Measurements from ENCODE around the gene ERG.

- PRO-cap: no peak
- RAMPAGE, long total RNA, 3 experiments: no peak in any of the 3 experiments
Measured at GRCh38 chr21:38227963-38228437, 28.8 kb upstream of the KCNJ15 start.

DNA sequence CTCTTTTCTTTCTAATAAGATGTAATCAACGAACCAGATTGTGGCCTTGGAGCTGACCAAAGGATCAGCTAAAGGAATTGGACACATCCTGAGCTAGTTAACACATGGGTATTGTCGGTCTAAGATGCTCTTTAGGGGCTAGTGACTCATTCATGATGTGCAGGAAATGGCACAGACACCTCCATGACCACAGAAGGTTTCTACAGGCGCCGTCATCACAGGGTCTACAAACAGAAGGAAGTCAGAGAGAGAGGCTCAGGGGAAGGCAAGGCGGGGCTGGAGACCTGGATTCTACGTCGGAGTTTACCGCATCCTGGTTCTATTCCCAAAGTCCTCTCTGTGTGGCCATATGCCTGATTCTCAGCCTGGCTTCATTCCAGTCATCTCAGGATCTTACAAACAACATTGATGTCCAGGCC is 11.9 kb upstream of the KCNJ15 start:
- PRO-cap: no peak
- RAMPAGE, long total RNA, 3 experiments: no peak in any of the 3 experiments

DNA sequence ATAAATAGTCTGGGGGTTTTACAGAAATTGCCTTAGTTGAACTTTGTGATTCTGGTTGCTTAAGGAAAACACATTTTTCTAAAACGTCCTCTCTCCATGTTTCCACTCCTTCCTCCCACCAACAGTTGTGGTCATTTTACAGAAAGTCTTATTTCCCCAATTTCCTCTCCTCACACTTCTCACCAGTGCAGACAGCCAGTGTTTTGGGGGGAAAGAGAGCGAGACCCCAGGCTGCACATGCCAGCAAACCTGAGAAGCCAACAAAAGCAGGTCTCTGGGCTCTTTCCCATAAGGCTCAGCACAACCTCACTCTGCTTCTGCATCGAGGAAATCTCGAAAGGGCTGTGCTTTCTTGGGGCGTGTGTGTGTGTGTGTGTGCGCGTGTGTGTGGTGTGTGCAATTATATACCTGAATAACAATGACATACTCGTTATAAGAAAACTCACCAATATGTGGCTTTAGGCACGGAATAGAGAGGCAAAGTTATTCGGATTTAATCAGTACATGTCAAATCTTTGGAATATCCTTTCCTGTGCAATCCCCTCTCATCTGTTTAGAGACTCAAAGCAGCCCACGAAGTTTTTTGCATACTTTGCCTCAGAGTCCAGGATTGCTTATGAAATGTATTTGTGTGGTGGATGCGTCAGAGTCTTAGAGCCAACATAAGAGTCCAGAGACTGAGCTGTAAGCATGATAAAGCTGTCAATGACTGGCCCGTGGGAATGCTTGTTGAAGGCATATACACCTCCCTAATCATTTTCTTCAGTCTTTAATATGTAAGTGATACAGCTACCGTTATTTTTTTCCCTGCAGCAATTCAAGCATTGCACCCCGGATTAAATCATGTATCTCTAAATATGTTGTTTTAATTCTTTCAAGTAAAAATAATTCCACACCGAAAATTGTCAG is 2.1 kb downstream of the KCNJ15 start:
- PRO-cap: no peak
- RAMPAGE, long total RNA, 3 experiments: no peak in any of the 3 experiments

DNA sequence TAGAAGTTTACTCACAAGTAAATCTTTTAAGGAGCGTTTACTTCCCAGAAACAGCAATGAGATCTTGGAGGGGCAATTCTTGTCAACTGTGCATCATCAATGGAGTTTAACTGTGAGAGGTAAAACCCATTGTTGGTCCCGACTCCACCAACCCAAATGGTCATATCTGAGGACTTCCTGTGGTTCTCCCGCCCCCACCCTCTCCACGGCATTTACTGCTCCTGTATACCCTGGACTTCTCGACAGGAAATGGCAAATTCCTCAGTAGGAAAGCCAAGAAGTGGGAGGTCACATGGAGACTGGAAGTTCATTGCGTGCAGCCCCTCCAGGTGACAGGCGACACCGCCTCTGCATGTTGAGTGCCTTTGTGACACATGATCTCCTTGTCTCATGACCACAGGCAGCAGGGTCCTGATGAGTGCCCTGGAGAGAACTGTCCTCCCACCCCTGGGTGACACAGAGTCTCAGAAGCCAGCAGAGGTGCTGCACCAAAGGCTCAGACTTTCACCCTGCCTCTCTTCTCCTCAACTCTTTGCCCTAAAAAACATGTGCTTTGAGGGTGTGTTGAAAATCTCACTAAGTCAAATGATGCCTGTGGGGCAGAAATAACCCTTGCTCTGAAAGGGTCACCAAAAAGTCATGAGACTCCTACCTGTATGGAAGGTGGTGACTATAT is 24.1 kb downstream of the ERG start:
- PRO-cap: no peak
- RAMPAGE, long total RNA, 3 experiments: no peak in any of the 3 experiments

- PRO-cap: unidirectional peak, minus-strand start at chr21:38498251; bidirectional peak, plus-strand start at chr21:38498748, minus-strand start at chr21:38498483
- RAMPAGE, long total RNA, 3 experiments: start-site peak on the minus strand in 1 of 3 experiments, at chr21:38498438-38498464 at its widest, 29 reads per replicate
Measured at GRCh38 chr21:38497716-38498924, at the start of gene ERG. TSS of gene ERG (minus strand) at chr21:38498477.

GRCh38 chr21:38740258-38740479 is 65.6 kb upstream of the ETS2 start:
- PRO-cap: no peak
- RAMPAGE, long total RNA, 3 experiments: no peak in any of the 3 experiments

DNA sequence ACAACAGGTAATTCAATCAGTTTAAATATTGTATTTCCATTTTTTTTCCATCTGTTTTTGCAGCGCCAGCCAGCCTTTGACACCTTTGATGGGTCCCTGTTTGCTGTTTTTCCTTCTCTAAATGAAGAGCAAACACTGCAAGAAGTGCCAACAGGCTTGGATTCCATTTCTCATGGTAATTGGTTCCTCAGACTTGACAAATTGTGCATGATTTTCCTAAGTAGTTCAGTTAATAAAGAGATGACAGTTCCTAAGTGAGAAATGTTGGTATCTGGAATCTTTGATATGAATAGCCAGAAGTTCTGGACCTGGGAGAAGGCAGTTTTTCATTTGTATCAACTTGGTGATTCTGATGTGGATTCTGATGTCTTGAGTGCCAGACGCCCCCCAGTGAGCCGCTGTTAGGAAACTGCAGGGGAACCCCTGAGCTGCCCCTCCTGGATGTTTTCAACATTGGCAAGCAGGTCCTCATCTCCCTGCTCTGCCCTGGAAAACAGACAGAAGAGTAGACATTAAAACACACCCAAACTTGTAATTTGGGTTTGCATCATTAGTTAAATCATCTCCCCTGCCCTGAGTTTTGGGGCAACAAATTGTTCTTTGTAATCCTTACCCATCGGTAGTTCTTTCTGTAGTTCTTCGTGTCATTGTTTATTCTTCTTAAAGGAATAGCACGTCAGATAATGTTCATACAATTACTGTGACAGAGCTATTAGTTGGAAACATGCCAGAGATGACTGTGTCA is 7.4 kb downstream of the ETS2 start:
- PRO-cap: no peak
- RAMPAGE, long total RNA, 3 experiments: no peak in any of the 3 experiments

- PRO-cap: no peak
- RAMPAGE, long total RNA, 3 experiments: no peak in any of the 3 experiments
Measured at GRCh38 chr21:38823351-38823778, 17.6 kb downstream of the ETS2 start.

DNA sequence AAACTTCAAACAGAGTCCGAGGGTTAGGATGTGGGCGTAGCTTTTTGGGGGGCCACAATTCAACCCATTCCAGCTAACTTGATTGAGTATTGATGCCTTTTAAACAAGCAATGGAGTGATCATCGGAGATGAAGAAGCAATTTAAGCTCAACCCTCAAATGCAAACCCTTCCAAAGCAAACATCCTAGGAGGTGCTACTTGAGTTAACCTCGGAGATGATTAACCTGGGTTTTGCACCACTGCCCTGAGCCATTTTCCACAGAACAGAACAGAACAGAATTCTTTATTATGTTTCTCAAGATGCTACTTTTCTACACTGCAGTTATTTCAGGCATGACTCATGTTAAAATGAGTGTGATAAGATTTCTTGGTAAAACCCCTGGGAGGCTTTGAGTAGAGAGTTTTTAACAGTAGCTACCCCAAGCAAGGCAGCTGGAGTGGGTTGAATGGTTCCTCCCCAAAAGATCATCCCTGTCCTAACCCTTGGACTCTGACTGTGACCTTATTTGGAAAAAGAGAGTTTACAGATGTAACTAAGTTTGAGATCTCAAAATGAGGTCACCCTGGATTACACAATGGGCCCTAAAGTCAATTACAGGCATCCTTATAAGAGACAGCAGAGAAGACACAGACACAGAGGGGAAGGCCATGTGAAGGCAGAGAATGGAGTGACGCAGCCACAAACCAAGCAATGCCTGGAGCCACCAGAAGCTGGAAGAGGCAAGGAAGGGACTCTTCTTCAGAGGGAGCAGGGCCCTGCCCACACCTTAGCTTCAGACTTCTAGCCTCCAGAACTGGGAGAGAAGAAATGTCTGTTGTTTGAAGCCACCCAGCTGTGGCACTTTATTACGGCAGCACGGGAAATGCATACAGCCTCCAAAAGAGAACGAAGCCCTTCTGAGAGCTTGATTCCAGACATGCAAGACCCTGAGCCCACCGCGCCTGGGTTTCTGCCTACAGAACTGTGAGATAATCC is 153.4 kb downstream of the ETS2 start:
- PRO-cap: bidirectional peak, plus-strand start at position 619 of the sequence, minus-strand start at position 503 of the sequence
- RAMPAGE, long total RNA, 3 experiments: no peak in any of the 3 experiments

DNA sequence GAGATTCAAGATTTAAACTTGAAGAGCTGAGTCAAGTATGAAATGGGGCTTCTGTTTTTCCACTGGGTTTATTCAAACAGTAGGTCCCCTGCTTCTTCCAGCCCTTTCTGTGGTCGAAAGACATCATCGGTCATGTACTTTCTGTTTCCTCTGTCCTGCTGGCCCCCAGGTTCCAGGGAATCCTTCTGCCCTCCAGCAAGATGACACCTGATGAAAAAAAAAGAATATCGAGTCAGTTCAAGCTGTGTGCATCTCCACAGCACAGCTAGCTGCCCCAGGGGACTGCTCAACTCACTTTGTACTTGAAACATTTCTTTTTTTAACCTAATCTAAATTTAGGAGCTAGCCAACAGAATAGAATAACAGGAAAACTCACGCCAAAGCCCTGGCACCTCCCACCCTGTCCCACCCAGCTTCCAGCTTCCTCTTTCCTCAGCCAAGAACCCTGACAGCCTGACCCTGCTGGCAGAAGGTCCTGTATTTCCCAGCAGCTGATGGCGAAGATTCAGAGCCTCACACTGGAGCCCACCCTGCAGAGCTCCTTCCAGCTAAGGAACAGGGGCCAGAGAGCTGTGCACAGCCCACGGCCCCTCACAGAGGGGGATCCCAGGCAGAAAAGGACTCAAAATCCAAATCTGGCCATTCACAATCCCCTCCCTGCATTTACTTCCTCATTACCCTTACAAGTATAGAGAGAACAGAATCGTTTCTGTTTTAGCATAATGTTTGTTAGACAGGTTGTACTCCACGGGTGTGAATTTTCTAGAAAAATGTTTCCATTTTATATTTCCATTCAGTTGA is 176.5 kb downstream of the PSMG1 start:
- PRO-cap: bidirectional peak, plus-strand start at position 468 of the sequence, minus-strand start at position 293 of the sequence
- RAMPAGE, long total RNA, 3 experiments: start-site peak on the minus strand in 1 of 3 experiments, centred at position 295 of the sequence, 5 reads per replicate

DNA sequence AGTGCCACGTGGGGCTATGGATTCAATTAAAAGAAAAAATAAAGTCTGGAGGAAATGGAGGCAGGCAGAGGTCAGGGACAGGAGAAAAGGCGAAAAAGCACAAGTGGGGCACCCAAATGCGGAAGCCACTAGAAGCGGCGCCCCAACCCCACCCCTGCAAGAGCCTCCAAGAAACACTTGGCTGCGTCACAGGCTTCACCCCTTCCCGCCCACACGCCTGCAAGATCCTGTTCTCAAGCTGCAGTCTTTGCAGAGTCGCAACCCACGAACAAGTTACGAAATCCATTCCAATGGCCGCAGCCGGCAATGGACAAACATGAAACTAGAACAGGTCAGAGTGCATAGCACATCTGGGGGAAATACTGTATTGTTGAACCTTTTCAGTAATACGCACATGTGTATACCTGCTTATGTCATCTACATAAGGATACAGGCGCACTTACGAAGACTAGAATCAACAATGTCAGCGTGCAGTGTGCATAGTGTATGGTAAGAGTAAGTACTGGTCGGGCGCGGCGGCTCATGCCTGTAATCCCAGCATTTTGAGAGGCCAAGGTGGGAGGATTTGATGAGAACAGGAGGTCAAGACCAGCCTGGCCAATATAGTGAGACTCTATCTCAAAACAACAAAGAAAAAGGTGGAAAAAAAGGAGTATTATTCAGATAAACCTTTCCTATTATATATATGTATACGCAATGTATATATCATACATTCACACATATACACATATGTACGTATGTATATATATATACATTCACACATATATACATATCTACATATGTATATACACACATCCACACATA is 103.5 kb downstream of the PSMG1 start:
- PRO-cap: no peak
- RAMPAGE, long total RNA, 3 experiments: no peak in any of the 3 experiments

DNA sequence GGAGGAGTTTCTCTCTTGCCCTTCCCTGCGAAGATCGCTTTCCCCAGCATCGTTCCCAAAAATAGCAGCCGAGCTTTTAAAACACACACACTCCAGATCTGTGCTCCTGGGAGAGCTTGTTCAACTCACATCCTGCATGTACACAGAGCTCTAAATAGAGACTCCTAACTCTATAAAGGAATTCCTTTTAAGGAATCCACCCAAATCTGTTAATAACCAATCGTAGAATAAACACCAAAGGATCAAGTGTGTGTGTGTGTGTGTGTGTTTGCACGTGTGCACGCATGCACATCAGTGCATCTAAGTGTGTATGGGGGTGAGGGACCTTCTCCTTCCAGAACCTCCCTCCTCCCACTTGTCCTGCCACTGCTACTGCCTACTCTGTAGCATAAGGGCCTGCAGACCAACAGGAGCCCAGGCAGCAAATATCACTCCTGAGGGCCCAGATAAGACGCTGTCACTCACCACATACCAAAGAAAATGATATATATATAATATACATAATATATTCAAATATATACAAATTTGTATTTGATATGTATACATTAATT is 58.4 kb downstream of the PSMG1 start:
- PRO-cap: no peak
- RAMPAGE, long total RNA, 3 experiments: no peak in any of the 3 experiments

GRCh38 chr21:39190336-39191447 is 7.4 kb upstream of the PSMG1 start:
- PRO-cap: no peak
- RAMPAGE, long total RNA, 3 experiments: no peak in any of the 3 experiments

- PRO-cap: no peak
- RAMPAGE, long total RNA, 3 experiments: no peak in any of the 3 experiments
Measured at GRCh38 chr21:39340546-39341051, 8.3 kb downstream of the HMGN1 start.

DNA sequence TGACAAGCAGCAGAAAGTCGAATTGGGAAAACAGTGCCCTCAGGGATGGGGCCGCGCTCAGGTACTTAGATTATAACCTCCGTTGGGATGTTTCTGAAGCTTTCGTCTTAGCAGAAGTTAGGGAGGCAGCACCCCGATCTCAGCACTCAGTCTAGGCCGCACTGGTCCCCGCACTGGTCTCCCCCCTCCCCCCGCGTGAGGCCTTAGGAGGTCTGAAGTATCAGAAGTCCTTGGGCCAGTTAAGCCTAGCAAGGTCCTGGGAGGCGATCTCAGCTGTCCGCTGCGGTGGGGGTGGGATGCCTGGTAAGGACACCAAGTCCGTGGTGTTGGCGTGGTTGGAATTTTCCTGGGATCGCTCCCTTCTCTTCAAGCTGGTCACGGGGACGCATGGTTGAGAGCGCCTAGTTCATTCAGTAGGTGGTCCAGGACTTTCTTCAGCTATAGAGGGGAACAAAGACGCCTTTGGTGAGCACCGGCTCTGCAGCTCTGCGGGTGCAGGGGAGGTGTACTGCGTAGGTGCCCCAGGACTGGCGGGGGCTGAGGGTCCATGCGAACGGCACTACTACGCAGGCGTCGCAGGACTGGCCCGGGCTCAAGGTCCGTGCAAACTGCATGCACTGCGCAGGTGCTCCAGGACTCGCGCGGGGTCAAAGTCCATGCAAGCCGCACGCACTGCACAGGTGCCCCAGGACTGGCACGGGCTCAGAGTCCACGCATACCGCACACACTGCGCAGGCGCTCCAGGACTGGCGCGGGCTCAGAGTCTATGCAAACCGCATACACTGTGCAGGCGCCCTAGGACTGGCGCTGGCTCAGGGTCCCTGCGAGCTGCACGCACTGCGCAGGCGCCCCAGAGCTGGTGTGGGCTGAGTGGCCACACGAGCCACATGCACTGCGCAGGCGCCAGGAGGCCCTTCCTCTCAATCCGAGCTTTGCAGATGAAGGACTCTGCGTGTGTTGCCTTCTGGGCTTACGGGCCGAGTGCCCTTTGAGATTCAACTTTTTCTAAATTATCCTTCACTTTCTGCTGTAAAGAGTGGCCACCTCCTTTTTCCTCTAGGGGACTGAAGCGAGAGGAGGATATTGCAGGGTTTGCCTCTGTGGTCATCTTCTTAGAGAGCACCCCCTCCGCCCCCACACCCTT is 5.4 kb downstream of the GET1 start:
- PRO-cap: unidirectional peak, plus-strand start at position 928 of the sequence
- RAMPAGE, long total RNA, 3 experiments: no peak in any of the 3 experiments

GRCh38 chr21:39625120-39625784 is 12.5 kb downstream of the B3GALT5 start:
- PRO-cap: no peak
- RAMPAGE, long total RNA, 3 experiments: no peak in any of the 3 experiments

DNA sequence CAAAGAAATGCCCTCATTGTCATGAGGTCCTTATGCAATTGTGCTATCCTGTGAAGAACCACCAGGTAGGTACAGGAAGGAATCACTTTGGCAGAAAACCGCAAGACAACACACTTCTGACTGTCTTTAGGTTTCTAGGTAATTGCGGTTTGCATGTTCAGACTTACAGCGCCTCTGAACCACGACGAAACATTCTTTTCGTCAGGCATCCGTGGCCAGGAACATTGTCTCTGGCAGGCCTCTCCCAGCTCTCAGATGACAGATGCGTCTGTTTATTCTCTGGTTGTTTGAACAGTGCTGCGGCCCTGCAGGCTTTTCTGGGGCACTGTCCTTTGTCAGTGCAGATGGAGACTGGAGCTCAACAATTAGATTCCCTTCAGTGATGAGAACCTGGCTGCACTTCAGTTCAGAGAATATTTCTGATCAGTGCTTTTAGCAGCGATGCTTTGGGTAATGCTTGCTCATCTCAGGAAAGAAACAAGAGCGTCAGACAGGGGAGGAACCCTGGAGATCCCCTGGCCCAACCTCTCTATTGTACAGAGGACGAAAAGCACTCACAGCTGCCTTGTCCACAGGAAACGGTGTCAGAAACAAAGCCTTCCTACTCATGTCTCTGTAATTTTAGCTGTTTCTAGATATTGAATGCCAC is 63.4 kb downstream of the B3GALT5 start:
- PRO-cap: no peak
- RAMPAGE, long total RNA, 3 experiments: no peak in any of the 3 experiments

DNA sequence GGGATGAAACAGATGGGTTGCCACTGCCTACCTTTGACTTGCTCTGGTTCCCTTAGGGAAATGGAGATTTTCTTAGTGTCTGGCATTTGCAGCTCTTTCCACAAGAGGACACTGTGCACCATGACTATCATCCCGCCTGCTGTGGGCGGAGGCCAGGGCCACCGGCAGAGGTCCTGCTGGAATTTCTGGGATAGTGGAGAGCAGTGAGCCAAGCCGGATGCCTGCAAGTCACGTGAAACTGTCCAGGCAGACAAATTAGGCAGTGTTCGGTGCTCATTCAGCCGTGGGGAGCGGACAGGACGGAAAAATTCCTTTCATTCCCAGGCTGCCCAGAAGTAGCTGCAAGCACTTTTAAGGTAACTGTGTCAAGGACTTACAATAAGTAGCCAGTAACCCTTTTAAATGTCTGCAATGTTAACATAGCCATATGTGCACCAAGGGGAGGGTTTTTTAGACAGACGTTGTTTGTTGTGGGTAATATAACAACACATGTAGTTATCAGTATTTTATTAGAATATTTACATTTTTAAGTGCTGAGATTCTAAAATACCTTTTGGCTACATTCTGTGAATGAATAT is 43.5 kb downstream of the IGSF5 start:
- PRO-cap: no peak
- RAMPAGE, long total RNA, 3 experiments: no peak in any of the 3 experiments

- PRO-cap: no peak
- RAMPAGE, long total RNA, 3 experiments: no peak in any of the 3 experiments
Measured at GRCh38 chr21:40841882-40842304, 5.1 kb downstream of the DSCAM start.

DNA sequence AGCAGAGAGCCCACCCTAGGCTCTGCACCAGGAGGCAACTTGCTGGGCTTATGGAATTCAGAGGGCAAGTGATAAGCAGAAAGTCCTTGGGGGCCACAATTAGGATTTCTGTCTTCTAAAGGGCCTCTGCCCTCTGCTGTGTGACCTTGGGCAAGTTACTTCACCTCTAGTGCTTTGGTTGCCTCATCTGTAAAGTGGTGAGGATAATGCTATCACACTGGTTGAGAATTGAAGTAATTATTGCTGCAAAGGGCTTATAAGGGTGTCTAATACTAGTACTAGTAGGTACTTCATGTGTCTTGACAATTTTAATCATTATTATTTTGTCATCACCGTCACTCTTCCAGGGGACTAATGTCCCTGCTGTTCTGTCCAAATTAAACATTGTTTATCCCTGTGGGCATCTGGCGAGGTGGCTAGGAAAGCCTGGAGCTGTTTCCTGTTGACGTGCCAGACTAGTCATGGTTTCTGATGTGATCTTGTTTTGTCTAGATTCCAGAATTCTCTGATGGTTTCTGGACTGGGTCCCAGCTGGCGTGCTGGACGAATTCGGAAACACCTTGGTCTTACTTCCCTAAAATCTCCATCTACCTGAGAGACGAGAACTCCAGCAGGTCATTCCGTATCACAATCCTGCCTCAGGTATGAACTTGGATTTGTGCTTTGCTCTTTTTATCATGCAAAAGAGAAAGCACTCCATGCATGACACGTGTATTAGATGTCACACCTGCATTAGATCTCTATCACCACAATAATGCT is 66.2 kb upstream of the FAM3B start:
- PRO-cap: unidirectional peak, minus-strand start at position 393 of the sequence
- RAMPAGE, long total RNA, 3 experiments: no peak in any of the 3 experiments

Measured in subcutaneous adipose tissue (tissue), 3 donors.